Mammary epithelial cell (primary cell): ENCODE data around the genes MRPL3, BFSP2 and RYK.

GRCh38 chr3:131025903-131026154, 796 bp downstream of the ASTE1 start:
- CAGE, long polyA plus RNA, result no peak
- RRBS, result no CpG with 5 or more reads among the region's 6 CpGs

- CAGE, long polyA plus RNA, result no peak
- RRBS, result no CpG with 5 or more reads among the region's 3 CpGs
These were observed 30.4 kb upstream of the NUDT16 start for GRCh38 chr3:131351129-131351620.

DNA sequence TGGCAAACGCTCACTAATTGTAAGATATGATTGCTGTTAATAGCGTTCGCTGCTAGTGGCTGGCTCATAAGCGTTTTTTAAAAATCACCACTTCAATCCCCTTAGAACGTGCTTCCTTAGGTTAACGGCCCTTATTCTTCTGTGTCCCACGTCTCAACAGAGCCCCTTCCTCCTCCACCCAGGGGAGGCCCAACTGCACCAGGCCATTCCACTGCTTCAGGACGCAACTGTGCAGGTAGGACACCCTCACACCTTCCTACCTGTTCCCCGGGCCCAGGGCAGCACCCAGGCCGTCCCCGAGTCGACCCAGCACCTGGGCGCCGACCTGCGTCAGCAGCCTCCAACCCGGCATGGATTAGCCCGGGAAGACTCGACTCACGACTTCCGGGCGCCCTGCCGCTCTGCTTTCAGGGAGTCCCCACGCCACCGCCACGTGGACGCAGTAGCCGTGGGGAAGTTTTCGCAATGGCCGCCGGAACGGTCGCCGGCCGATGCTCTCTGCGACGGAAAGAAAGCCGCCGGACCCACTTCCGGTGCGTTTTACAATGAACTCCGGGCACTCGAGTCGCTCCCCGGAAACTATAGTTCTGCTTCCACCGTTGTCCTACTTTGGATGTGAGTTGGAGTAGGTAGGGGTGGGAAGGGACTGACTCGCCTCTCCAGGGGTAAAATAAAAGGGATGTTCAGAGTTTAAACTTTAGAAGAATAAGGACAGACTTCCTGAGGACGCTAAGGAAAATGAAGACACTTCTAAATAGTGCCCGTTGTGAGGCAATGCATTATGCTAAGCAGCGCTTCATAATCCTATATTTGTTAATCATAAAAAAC, at the start of gene MRPL3:
Gene MRPL3 (minus strand): TSS at position 502 of the 828 bp plus-strand sequence.
- CAGE, long polyA plus RNA, result no peak
- RRBS, result 1% methylated on average over 7 of the region's 49 CpGs

- CAGE, long polyA plus RNA, result no peak
- RRBS, result 52% methylated on average over 13 of the region's 42 CpGs
These were observed 24.2 kb upstream of the MRPL3 start for GRCh38 chr3:131526758-131527511.

GRCh38 chr3:131804333-131804756, 230.5 kb downstream of the CPNE4 start:
- CAGE, long polyA plus RNA, result no peak
- RRBS, result no CpG with 5 or more reads among the region's 4 CpGs

DNA sequence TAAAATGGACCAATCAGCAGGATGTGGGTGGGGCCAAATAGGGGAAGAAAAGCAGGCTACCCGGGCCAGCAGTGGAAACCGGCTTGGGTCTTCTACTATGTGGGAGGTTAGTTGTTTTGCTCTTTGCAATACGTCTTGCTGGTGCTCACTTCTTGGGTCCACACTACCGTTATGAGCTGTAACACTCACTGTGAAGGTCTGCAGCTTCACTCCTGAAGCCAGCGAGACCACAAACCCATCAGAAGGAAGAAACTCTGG, 20.4 kb upstream of the DNAJC13 start:
- CAGE, long polyA plus RNA, result no peak
- RRBS, result no CpG with 5 or more reads among the region's 5 CpGs

GRCh38 chr3:132704109-132704605, 18.1 kb downstream of the NPHP3 start:
- CAGE, long polyA plus RNA, result no peak
- RRBS, result no CpG with 5 or more reads among the region's 1 CpG

GRCh38 chr3:132722692-132723326, 600 bp upstream of the NPHP3 start:
- CAGE, long polyA plus RNA, result no peak
- RRBS, result under 1% methylated on average over 15 of the region's 42 CpGs

- CAGE, long polyA plus RNA, result no peak
- RRBS, result 95% methylated on average over 5 of the region's 10 CpGs
These were observed at the start of gene BFSP2 for GRCh38 chr3:133400004-133400339. BFSP2 (plus strand) TSS chr3:133400056.

- CAGE, long polyA plus RNA, result no peak
- RRBS, result no CpG with 5 or more reads among the region's 6 CpGs
These were observed 69.2 kb downstream of the BFSP2 start for GRCh38 chr3:133469133-133469474.

DNA sequence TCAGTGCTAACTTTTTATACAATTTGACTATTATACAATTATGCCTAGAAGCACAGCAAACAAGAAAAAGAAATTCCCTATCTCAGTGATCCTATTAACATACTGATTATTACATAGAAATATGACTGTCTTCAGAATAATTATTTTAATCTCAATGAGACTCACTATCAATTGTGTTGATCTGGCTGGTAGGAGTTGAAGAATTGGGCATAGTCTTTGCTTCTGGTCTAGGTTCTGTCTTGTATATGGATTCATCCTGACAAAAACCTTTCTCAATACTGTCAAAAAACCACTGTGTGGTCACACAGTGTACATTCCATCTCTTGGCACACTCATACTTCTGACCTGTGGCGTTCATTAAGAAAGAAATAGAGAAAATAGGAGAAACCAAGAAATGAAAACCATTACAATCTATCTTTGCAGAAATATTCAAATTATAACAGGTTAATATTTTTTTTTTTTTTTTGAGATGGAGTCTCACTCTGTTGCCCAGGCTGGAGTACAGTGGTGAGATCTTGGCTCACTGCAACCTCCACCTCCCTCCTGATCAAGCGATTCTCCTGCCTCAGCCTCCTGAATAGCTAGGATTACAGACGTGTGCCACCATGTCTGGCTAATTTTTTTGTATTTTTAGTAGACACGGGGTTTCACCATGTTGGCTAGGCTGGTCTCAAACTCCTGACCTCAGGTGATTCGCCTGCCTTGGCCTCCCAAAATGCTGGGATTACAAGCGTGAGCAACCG, 8.4 kb downstream of the TOPBP1 start:
- CAGE, long polyA plus RNA, result no peak
- RRBS, result no CpG with 5 or more reads among the region's 7 CpGs

- CAGE, long polyA plus RNA, result no peak
- RRBS, result no CpG with 5 or more reads among the region's 6 CpGs
These were observed 8.8 kb upstream of the TOPBP1 start for GRCh38 chr3:133670226-133671160.

DNA sequence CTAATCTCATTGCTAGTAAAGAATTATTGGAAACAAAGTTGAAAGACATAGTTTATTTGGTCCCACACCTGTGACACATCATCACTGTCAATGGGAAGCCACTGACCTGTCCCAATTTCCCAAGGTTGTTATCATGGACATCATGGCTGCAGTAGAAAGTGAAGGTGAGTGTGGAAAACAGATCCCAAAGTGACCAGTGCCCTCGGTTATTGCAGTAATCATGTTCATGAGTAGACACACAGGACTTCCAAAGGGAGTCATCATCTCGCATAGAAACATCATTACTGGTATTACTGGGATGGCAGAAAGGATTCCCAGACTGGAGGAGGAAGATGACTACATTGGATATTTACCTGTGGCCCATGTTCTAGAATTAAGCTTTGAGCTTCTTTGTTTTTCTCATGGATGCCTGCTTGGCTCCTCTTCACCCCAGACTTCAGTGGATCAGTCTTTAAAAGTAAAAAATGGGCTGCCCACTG, 14.8 kb downstream of the TF start:
- CAGE, long polyA plus RNA, result no peak
- RRBS, result no CpG with 5 or more reads among the region's 2 CpGs

DNA sequence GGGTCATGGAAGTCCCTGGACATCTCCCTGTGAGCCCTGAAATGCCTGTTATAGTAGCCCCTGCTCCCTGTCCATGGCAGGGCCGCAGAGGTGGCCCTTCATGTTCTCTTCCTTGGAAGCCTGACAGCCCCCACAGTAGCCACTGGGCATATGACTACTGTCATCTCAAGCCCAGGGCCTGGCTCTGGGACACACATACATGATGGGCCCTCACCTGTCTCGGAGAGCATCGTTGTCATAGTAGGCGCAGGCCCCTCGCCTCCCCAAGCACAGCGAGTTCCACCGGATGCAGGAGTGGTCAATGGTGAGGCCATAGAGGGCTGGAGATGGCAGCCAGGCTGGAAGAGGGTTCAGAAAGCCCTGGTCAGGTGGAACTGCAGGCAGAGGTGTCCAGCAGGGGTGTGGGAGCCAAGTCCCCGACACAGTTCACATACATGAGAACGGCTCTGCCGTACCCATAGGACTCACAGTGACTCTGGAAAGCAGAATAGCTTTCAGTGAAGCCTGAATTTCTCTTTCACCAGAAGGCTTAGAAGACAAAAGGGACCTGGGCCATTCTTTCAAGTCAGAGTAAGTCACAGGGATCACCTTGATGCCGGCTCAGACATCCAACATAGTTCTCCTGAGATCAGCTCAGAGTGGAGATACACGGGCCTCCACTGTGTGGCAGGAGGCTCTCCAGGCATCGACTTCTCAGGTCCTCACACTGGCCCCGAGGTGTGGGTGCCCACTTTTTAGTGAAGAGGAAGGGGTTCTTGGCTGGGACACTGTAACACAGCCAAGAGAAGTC, 40.1 kb upstream of the RAB6B start:
- CAGE, long polyA plus RNA, result no peak
- RRBS, result no CpG with 5 or more reads among the region's 14 CpGs

DNA sequence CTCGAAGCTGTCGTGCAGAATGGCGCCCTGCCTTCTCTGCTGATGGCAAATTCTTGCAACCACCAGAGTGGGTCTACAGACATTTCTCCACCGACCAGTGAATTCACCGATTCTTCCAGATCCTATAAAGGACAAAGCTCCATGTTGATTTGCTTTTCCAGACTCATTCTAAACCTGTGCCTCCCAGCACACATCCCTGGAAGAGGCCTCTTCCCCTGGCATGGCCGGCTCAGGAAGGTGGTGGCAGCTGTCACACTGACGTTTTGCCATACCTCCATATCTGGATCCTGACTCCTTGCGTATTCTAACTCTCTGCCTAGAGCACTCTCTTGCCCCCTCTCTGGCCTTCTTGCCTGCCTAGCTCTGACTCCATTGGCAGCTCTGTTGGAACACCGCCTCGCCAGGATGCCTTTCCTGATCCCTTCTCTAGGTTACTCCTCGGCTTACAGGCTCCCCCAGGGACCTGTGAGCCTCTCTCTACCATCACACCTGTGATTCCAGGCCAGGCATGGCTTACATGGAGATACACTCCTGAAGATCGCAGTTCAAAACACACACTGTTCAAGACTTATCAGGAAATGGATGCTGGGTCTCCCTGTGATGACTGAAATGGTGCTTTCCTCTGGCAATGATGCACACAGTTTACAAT, 30.9 kb downstream of the SLCO2A1 start:
- CAGE, long polyA plus RNA, result no peak
- RRBS, result no CpG with 5 or more reads among the region's 12 CpGs

DNA sequence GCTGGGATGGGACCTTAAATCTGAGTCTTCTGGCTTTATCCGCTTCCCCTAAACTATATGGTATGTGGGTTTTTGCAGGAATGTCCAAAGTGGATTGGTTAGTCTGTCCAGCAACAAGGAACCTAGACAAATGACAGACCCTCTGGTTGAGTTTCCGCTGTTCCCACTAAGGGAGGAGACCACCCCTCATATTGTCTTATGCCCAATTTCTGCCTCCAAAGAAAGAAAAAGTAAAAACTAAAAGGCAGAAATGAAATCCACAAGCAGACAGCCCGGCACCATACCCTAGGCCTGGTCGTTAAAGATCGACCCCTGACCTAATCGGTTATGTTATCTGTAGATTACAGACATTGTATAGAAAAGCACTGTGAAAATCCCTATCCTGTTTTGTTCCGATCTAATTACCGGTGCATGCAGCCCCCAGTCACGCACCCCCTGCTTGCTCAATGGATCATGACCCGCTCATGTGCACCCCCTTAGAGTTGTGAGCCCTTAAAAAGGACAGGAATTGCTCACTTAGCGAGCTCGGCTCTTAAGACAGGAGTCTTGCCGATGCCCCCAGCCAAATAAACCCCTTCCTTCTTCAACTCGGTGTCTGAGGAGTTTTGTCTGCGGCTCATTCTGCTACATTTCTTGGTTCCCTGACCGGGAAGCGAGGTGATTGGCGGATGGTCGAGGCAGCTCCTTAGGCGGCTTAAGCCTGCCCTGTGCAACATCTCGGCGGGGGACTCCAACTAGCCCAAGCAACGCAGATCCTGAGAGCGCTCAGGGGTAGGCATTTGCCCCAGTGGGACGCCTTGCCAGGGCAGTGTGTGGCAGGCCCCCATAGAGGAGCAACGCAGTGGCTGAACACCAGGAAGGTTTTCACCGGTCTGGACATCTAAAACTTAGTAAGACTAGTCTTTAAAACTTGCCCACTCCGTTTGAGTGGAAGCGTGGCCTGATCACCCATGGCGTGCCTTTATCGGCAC, 9.7 kb downstream of the SLCO2A1 start:
- CAGE, long polyA plus RNA, result no peak
- RRBS, result no CpG with 5 or more reads among the region's 31 CpGs

- CAGE, long polyA plus RNA, result no peak
- RRBS, result no CpG with 5 or more reads among the region's 4 CpGs
These were observed 35.9 kb downstream of the RYK start for GRCh38 chr3:134214581-134215411.

DNA sequence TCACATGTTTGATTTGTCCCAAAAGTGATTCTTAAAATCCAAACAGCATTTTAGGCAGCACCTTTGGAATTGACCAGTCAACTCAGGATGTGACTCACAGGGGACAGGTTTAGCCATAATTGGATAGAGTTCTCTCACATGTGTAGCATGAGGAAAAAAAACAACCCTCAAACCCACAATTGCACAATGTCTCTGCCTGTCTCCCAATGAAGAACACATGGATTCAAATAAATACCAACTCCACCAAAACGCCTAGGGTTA, 8.0 kb downstream of the RYK start:
- CAGE, long polyA plus RNA, result no peak
- RRBS, result no CpG with 5 or more reads among the region's 1 CpG

DNA sequence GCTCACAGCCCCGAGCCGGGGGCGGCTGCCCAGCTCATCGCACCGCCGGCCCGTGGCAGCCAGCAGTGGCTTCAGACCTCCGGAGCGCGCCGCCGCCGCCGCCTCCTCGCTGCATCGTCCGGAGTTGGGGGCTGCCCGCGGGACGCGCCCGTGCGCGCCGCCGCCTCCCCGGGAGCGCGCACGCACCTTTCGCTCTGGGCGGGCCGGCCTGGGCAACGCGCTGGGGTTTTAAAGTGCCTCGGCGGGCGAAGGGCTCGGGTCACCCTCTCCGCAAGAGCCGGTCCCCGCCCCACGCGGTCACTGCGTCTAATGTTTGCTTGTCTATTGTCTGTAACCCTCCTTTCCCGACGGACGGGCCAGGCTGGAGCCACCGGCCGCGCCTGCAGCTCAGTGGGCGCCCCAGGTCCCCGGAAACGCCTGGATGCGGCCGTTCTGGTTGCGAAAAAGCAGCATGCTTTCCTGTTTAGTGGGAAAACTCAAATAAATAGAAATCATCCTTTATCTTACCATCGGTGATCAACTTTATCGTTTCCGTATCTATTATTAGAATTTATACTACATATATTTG, at the start of gene RYK:
Gene RYK (minus strand): TSS at position 133 of the 568 bp plus-strand sequence.
- CAGE, long polyA plus RNA, result no peak
- RRBS, result 1% methylated on average over 39 of the region's 60 CpGs

GRCh38 chr3:134312432-134313209, 61.6 kb downstream of the AMOTL2 start:
- CAGE, long polyA plus RNA, result no peak
- RRBS, result 28% methylated on average over 16 of the region's 47 CpGs